ENCODE results near the genes SLC39A3 and S1PR4.

- PRO-cap, result no peak
Observed at GRCh38 chr19:2503445-2504417, 27.8 kb downstream of the GADD45B start.

GRCh38 chr19:2627255-2628092, 75.0 kb downstream of the GNG7 start:
- PRO-cap, result bidirectional peak, plus-strand start at chr19:2627807, minus-strand start at chr19:2627490

- PRO-cap, result no peak
Observed at GRCh38 chr19:2634128-2635391, 67.9 kb downstream of the GNG7 start.

DNA sequence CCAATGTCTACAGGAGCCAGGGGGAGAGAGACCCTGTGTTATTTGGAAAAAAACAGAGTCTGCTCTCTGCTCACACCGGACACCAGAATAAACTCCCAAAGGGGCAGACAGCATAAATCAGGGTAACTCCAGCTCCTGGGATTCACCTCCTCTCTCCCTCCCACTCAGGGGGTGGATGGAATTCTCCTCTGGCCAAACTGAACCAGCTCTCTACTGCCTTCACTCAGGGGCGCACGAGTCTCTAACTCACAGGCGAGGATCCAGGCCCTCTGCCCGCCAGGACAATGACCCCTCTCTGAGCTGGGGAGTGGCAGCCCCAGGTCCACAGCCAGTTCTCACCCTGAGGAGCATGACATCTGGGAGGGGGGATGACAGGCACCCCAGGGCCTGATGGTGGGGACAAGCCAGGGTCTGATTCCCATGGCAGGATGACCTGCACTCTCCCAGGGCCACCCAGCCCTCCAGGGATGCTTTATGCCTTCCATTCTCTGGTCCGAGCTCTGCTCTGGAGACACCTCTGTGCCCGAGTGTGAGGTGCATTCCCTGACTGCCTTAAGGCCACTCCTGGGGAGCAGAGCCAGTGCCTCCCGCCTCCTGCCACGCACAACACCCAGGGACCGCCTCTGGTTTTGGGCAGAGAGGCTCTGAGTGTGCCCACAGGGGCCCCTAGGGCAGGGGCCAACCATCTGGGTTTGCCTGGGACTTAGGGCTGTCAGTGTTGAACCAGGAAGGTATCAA, 66.3 kb downstream of the GNG7 start:
- PRO-cap, result no peak

DNA sequence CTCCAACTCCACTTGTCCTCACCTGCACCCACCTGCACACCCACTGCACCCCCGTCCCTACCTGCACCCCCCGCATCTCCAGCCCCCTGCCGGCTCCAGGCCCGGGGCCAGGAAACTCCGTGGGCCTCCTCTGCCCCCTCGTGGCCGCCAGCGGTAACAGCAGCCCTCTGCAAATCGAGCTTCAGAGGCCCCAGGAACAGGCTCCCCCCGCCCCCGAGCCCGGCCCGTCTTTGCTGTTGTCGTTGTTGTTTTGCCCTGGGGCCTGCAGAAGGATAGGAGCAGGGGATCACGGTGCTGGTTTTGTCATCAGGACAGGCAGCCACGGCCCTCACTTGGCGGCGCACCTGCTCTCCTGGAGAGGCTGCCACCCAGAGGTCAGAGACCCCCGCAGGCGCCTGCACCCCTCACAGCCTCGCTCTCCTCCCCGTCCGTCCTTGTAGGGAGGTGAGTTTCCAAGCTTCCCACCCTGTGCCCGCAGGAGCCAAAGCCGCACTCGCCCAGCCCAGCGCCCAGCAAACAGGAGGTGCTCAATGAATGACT, 65.4 kb downstream of the GNG7 start:
- PRO-cap, result no peak

DNA sequence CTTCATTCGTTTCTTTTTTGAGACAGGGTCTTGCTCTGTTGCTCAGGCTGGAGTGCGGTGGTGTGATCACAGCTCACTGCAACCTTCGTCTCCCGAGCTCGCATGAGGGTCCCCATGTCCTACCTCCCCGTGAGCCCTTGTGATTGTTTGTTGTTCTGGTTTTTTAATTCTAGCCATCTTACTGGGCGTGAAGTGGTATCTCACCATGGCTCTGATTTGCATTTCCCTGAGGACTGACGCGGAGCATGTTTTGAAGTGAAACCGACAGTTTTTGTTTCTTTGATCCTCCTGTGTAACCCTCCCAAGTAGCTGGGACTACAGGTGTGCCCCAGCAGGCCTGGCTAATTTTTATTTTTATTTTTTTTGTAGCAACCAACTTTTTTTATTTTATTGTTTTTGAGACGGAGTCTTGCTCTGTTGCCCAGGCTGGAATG, 21.7 kb downstream of the GNG7 start:
- PRO-cap, result no peak

DNA sequence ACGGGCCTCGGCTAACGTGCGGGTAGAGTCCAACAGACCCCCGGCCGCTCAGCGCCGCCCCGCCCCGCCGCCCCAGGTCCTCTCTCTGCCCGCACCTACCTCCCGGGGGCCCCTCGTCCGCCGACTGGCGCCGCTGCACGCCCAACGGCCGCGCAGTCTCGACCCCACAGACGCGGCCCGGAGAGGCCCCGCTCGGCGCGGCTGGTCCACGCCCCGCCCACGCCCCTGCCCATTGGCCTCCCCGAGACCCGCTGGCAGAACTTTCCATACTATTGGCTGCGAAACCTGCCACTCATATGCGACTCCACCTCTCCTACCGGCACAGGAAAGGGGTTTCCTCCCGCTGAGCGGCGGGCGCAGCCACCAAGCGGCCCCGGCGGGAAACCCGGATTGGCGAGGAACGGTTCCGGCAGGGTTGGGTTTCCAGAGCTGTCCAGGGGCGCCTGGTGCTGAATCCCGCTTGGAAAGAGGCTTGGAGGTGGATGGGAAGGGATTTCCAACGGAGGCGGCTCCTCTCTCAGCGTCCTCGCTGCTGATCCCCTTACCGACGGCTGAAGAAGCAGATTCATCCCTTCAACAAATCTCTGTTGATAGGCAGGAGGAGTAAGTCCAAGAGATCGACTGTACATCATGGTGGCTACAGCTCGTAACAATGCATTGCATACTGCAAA, at the start of gene SLC39A3:
SLC39A3 (minus strand) TSS at position 172 of the 671 bp plus-strand sequence.
- PRO-cap, result unidirectional peak, minus-strand start at position 172 of the sequence

GRCh38 chr19:2811001-2811701, 8.5 kb upstream of the ZNF554 start:
- PRO-cap, result unidirectional peak, plus-strand start at chr19:2811394

DNA sequence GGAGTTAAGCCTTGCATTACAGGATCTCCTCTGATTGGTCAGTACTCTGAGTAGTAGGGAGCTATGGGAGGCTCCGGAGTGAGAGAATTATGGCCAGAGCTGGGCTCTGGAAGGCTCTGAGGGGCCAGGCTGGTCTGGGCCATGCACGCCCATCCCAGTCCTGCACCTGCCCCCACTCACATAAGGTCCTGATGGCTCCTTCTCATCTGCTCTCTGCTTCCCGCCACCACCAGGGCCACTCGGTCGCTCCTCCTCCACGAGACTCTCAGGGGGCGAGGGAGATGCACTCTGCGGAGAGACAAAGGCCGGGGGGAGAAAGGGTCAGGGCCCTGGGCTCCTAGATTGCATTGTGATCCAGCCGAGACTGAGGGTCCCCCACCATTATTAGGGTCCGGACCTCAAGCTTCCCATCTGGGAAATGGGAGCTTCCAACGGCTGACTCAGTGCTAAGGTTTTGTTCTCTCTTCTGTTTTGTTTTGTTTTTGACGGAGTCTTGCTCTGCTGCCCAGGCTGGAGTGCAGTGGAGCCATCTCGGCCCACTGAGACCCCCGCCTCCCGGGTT, 13.5 kb downstream of the TLE2 start:
- PRO-cap, result no peak

DNA sequence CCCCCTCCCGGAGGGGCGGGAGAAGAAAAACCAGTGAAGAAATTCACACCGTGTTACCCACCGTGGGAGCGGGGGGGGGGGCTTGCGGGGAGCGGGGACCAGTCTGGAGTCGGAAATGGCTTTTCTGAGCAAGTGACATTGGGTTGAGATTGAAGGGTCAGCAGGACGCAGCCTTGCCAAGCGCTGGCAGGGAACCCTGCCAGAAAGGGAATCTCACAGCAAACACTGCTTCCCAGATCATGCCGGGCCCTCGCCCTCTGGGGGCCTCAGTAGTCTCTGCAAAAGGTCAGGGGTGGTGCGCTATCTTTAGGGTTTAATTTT, 369 bp upstream of the TLE2 start:
- PRO-cap, result no peak

DNA sequence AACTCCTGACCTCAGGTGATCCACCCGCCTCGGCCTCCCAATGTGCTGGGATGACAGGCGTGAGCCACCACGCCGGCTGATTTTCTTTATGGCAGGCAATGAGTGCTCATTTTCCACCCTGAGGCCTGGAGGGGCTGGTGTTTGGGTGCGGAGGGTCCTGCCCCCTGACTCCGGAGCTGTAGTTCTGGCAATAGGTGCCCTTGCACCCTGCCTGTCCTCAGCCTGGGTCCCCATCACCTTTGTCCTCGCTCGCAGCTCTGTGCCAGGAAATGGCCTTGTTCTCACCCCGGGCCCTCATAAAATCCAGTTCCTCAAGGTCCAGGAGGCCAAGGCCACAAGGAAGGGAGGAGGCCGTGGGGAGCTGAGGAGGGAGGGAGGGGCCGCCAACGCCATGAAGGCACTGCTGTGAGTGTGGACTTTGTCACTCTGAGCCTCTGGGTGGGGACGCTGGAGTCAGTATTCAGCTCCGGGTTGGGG, 9.3 kb upstream of the GNA11 start:
- PRO-cap, result bidirectional peak, plus-strand start at position 421 of the sequence, minus-strand start at position 209 of the sequence

- PRO-cap, result bidirectional peak, plus-strand start at chr19:3097866, minus-strand start at chr19:3097733
Observed at GRCh38 chr19:3097320-3098033, 3.3 kb downstream of the GNA11 start.

GRCh38 chr19:3120880-3121593, 14.8 kb upstream of the GNA15 start:
- PRO-cap, result no peak

DNA sequence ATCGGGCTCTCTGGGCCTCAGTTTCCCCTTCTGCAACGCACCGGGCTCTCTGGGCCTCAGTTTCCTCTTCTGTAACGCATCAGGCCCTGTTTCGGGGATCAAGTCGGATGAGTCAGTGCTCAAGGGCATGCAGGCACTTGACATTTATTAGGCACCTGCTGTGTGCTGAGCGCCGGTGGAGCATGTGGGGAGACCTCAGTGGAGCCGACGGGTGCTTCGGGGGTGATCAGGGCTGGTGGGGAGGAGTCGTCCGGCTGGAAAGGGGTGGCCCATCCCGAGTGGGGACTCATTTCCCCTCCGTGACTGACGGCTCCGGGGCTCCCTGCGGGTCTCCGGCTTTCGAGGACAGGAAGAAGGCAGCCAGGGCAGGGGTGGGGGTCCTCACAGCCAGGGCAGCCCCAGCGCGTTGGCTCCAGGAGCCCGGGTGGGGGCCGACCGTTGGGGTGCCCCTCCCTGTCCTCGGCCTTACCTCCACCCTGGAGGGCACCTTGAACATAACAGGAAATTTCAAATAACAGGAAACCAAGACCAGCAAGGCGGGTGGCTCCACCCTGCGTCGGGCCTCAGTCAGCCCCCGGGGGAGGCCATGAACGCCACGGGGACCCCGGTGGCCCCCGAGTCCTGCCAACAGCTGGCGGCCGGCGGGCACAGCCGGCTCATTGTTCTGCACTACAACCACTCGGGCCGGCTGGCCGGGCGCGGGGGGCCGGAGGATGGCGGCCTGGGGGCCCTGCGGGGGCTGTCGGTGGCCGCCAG, at the start of gene S1PR4:
S1PR4 (plus strand) TSS at position 563 of the 756 bp plus-strand sequence.
- PRO-cap, result bidirectional peak, plus-strand start at position 566 of the sequence, minus-strand start at position 490 of the sequence

GRCh38 chr19:3276488-3276846, 52.0 kb downstream of the CELF5 start:
- PRO-cap, result no peak

DNA sequence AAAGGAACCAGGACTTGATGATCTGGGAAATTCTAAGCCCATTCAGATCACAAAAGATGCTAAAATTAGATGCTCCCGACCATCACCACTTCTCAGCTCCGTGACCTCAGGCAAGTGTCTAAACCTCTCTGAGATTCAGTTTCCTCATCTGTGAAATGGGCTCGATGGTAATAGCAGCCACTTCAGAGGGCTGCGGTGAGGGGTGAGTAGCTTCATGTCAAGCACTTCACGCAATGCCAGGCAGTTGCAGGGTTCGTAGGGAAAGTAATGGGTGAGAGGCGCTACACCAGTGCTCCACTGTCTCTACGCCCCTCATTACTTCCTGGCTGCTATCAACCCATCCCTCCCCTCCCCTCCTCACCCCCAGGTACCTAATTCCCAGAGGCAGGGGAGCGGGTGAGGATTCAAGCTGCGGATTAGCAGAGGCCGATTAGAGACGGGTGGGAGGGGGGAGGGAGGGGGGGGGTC, 8.9 kb upstream of the NFIC start:
- PRO-cap, result no peak

DNA sequence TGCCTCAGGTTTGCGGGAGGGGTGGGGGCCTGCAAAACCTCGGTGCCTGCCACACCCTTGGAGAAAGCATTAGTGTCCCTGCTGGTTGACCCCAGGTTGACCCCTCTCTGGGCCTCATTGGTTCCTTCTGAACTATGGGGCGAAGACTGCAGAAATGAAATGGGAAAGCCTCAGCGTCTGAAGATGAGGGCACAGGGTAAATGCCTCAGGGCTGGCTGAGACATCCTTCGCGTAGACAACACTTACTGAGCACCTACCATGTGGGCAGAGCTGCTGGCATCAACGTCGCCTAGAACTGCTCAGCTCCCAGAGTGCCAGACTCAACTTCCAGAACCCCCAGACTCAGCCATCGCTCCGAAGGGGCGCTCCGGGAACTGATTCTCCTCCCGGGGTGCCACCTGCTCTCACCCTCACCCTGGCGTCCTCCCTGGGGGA, 8.5 kb upstream of the NFIC start:
- PRO-cap, result no peak

DNA sequence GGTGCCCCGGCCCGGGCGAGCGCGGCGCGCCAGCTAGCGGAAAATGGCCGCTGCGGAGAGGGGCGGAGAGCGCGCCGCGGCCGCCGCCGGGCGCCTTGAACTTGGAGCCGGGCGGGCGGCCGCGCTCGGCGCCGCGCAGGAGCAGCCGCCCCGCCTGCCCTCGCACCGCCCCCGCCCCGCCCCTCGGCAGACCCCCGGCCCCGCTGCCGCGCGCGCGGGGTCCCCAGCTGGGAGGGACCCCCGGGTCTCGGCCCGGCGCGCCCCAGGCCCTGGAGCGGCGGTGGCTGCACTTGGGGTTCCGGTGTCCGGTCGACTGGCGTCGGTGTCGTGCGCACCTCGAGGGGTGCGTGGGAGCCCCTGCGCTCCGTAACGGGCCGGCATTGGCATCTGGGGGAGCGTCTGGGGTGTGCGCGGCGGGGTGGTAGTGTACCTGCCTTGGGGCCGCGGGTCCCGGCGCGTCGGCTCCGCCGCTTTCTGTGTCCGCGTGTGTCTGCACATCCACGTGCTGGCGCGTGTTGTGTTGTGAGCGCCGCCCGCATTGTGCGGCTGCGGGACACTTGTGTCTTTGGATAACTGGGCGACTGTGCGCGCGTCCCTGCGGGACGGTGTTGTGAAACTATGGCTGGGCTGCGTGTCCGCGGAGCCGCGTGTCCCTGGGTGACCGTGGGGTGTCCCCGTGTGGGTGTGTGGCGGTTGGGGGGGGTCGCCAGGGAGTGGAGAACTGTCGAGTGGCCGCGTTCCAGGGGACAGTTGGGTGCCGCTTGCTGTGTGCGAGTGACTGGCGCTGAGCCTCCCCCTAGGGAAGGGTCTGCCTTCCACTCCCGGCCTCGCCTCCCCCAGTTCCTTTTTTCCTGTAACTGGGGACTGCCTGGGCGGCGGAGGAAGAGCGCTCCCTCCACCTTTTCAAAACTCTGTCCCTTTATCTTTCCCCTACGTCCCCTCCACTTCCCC, 6.0 kb upstream of the NFIC start:
- PRO-cap, result bidirectional peak, plus-strand start at position 36 of the sequence, minus-strand start at position 97 of the sequence

GRCh38 chr19:3413786-3414213, 47.4 kb downstream of the NFIC start:
- PRO-cap, result no peak

GRCh38 chr19:3423333-3423776, 57.0 kb downstream of the SMIM24 start:
- PRO-cap, result no peak